H4 (cell line): ENCODE results near the genes VPS35L, GPR139 and PDILT.

- RAMPAGE, long total RNA, result no peak
Observed at GRCh38 chr16:16052335-16052861, 103.0 kb downstream of the ABCC1 start.

DNA sequence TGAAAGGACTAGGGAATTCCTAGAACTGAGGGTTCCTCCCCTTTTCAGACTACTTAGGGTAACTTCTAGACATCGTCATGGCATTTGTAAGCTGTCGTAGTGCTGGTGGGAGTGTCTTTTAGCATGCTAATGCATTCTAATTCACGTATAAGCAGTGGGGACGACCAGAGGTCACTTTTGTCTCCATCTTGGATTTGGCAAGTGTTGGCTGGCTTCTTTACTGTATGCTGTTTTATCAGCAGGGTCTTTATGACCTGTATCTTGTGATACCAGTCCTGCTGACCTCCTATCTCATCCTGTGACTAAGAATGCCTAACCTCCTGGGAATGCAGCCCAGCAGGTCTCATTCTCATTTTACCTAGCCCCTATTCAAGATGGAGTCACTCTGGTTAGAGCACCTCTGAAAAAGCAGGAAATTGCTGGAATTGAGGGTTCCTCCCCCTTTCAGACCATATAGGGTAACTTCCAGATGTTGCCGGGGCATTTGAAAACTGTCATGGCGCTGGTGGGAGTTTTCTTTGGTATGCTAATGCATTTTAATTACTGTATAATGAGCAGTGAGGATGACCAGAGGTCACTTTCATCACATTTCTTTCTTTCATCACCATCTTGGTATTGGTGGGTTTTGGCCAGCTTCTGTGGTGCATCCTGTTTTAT lies 388.4 kb downstream of the XYLT1 start:
- RAMPAGE, long total RNA, result no peak

GRCh38 chr16:17258907-17259663 lies 211.7 kb downstream of the XYLT1 start:
- RAMPAGE, long total RNA, result no peak

DNA sequence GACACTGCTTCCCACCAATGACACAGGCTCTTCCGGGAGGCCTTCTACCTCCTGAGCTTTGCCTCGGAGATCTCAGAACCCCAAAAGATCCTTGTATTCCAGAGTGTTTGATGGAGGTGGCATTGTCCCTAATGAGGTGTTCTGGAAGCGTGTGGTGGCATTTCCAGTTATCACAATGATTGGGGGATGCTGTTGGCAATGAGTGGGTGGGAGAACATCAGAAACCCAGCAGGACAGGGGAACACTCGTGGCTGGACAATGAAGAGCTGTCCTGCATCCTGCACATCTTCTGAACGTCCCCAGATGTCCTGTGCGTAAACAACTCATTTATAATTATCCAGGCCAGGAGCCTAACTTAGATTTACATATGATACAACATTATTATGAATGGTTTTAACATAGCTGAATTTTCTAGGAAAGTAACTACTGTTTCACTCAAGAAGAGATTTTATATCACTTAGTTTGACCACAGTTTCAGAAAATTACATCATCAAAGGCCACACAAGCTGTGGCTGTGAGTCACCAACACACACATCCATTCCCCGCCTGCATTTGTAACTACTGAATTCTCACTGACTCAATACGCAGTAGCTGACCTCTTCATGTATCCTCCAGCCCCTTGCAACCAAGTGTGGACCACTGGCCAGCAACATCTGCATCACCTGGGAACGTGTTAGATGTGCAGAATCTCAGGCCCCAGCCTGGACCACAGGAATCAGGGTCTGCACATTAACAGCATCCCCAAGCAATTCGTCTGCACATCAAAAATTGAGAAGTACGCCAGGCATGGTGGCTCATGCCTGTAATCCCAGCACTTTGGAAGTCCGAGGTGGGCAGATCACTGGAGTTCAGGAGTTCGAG lies 197.7 kb downstream of the XYLT1 start:
- RAMPAGE, long total RNA, result no peak

DNA sequence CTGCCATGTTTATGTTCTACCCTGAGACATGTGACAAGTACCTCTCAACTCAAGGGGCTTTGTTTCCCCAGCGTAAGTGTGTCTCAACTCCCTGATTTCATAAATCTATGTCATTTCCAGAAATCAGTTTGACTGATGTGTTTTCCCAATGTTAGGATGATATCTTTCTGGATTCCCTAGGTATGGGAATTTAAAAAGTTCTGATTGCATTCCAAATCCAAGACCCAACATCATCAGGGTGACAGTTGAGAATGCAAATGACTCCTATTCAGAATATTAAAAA lies 181.4 kb downstream of the XYLT1 start:
- RAMPAGE, long total RNA, result no peak

GRCh38 chr16:17304132-17304832 lies 166.5 kb downstream of the XYLT1 start:
- RAMPAGE, long total RNA, result no peak

DNA sequence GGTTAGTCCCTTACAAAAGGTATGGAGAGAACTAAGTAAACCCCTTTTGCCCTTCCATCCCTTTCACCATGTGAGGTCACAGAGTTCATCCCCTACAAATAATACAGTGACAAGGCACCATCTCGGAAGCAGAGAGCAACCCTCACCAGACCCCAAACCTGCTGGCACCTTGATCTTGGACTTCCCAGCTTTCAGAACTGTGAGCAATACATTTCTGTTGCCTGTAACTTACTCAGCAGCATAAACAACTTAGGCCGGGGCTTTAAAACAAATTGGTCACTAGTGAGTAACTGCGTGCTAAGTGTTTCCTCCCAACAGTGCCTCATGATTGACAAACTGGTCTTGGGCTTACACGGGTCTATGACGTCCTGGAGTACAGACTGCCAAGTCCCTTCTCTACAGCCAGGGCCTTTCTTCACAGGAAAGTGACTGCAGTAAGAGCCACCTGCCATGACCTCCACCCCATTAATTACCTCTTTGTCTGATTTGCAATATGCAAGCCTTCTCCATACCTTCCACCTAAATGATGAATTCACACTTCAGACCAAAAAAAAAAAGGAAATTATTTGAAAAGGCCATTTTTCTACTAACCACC lies 136.7 kb downstream of the XYLT1 start:
- RAMPAGE, long total RNA, result no peak

GRCh38 chr16:17392062-17392540 lies 78.7 kb downstream of the XYLT1 start:
- RAMPAGE, long total RNA, result no peak

GRCh38 chr16:17472083-17472316 lies 1.2 kb upstream of the XYLT1 start:
- RAMPAGE, long total RNA, result no peak

DNA sequence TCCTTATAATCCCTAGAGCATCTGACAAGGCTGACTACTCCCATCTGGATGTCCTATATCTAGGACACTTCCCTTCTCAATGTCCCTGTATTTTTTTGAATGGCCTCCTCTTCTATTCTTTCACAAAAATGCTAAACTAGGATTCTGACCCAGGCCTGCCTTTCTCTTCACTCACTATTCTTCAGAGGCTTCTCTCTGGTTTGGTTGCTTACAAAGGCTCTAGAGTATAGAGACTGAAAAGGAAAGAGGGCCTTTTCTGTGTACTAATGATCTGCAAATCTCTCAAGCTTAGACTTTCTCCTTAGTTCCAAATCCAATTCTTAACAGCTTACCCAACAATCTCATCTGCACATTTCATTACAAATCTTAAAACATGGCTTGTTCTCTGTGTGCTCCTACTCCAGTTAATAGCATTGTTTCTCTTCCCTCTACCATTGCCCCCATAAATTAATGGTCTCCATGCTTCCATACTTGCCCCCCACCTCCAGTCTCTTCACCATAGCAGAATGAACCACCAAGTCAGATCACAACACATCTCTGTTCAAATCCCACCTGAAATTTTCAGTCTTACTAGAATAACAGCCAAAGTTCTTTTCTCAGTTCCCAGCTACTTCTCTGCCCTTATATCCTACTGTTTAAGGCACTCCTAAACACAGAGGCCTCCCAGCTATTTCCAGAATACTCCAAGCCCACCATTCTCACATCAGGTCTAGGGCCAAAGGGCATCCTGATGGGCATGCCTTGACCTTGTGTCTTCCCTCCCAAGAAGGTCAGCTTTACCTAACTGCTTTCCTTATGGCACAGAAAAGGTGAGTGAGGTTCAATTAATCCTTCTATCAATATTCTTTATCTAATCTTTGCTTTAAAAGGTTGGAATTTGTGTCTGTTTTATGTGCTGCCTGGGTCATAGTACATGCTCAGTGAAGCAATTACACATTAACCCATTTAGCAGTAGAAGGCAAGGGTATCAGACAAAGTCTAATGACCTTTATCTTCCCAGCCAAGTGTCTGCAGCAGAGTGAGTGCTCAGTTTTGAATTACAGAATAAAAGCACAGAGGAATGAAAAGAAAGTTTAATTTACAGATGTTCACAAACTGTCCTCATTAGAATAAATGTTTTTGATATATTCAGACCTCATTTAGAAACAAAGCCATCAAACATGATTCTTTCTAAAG lies 61.2 kb upstream of the ARL6IP1 start:
- RAMPAGE, long total RNA, result no peak

DNA sequence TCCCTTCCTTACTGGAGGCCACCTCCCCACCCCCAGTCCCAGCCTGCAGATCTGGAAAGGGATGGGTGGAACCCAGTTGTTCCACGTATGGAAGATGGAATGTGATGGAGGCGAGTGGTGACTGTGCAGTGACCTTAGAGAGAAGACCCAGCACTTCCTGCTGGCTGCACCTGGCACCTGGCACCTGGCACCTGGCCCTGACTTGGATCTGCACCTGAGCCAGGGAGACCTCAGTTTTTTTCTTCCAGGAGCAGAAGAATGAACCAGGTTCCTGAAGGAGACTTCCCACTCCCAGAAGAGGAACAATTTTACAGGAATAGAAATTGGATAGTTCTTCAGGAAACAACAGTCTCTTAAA lies 33.0 kb upstream of the TMC5 start:
- RAMPAGE, long total RNA, result no peak

GRCh38 chr16:19432157-19432853 lies 14.6 kb downstream of the TMC5 start:
- RAMPAGE, long total RNA, result no peak

DNA sequence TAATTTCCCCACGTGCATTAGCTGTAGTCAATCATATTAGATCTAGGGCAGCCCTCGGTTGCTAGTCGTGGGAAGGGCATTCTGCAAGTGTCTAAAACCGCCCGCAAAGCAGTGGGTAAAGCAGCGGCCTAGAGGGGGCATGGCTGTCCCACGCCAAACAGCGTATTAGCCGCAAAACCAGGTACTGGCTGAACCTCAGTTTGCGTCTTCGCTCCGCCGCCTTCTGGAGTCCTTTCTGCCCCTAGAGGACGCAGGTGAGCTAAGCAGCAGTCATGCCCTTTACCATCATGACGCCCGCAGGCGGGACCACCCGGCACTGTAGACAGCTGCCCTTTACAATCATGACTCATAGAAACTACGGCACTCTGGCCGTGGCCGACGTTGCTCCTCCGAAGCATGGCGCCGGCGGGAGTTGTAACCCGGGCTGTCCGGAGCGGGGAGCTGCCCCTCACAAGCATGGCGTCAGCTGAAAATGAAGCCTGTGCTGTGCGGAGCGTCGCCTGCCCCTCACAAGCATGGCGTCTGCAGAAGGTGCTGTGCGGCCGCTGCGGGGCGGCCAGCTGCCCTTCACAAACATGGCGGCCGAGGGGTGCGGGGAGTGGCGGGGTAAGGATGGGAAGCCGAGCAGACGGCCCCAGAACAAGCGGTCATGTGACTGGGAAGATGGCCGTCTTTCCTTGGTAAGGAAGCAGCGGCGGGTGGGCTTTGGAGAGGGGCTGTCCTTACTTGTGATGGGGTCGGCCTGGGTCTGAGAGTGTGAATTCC lies at the start of gene VPS35L:
TSS of gene VPS35L (plus strand) at position 637 of the 765 bp plus-strand sequence.
- RAMPAGE, long total RNA, result no peak

GRCh38 chr16:19576169-19576552 lies 20.7 kb downstream of the VPS35L start:
- RAMPAGE, long total RNA, result no peak

- RAMPAGE, long total RNA, result no peak
Observed at GRCh38 chr16:19753701-19755008, 36.1 kb downstream of the IQCK start.

DNA sequence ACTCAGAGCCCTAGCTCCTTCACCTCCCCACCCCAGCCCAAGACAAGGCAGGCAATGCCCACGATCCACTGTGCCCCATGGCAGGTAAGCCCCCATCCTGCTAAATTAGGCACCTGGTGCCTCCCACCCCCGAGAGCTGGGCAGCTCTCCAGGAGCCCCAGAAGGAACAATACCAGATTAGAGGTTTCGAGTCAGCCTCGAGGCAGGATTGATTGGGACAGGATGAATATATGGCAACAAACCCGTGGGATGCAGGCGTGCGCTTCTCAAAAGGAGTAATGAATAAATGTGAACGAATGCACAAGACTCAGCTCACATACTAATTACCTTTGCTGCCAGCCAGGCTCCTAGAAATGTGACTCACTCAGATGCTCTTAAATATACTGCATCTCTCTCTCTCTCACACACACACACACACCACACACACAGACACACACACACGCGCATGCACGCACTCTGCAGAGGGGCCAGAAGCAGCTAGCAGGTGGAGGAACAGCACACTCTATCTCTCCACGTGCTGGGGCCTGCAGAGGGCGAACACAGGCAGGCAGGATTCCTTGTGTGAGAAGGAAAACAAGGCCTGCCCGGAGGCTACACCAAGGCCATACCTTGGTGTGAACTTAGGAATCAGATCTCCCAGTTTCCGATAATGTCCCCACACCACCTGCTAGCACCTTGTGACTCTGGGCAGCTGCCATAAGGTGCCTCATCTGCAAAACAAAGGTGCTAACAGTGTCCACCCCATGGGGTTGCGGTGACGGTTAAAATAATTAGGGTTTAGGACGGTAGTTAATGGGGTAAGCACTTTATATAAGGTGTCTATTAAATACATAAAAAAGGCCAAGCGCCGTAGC lies 5.4 kb downstream of the GPRC5B start:
- RAMPAGE, long total RNA, result no peak

DNA sequence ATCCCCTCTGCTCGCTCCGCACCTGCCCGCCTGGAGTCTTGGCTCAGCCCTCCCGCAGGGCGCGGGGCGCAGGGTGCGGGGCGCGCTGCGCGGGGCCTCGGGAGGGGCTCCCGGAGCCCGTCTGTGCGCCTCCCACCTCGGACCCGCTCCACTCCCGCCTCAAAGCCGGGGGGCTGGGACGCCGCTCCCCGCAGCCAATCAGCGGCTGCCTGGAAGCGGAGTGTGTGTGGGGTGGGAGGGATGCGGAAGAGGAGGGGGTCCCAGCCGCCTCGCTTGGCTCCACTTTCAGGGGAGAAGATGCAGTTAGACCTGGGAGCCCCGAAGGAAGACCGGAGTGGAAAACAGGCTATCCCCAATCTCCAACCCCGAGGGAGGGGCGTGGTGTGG lies at the start of gene GPR139:
TSS of gene GPR139 (minus strand) at position 125 of the 387 bp plus-strand sequence.
- RAMPAGE, long total RNA, result no peak

- RAMPAGE, long total RNA, result no peak
Observed at GRCh38 chr16:20404609-20404880, at the start of gene PDILT. Gene PDILT, minus strand, starts transcription at chr16:20404737.

DNA sequence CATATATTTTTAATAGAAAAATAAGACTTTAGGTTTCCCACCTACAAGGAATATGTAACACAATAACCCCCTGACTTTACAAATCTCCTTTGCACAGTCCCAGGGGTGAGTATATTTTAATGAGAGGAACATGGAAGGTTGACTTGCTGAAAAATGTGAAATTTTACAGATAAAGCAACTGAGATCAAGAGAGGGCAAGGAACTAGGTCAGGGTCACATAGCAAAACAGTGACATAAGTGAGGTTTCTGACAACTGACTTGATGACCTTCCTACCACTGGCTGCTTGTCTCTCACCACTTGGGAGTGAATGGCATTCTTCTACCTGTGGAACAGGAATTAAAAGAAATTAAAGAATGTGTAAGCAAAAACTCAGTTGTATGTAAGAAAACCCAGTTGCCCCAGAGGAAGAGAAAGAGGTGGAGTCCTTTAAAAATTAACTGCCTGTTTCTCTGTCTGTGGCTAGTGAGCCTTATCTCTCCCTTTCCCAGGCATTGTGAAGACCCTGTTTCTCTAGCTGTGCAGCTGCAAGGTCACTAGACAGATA lies 23.6 kb downstream of the ACSM1 start:
- RAMPAGE, long total RNA, result no peak

GRCh38 chr16:20675603-20676312 lies 21.7 kb downstream of the ACSM1 start:
- RAMPAGE, long total RNA, result no peak